SJCRH30 (cell line): ENCODE measurements around a stretch of chr9.

DNA sequence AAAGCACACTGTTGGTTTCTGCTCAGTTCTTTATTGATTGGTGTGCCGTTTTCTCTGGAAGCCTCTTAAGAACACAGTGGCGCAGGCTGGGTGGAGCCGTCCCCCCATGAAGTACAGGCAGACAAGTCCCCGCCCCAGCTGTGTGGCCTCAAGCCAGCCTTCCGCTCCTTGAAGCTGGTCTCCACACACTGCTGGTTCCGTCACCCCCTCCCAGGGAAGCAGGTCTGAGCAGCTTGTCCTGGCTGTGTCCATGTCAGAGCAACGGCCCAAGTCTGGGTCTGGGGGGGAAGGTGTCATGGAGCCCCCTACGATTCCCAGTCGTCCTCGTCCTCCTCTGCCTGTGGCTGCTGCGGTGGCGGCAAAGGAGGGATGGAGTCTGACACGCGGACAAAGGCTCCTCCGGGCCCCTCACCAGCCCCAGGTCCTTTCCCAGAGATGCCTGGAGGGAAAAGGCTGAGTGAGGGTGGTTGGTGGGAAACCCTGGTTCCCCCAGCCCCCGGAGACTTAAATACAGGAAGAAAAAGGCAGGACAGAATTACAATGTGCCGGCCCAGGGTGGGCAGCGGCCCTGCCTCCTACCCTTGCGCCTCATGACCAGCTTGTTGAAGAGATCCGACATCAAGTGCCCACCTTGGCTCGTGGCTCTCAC is 14.6 kb downstream of the WASHC1 start:
- RAMPAGE, long total RNA = no peak

GRCh38 chr9:72606-73011 is 43.4 kb upstream of the WASHC1 start:
- RAMPAGE, long total RNA = no peak

GRCh38 chr9:73012-73327 is 43.7 kb upstream of the WASHC1 start:
- RAMPAGE, long total RNA = no peak

DNA sequence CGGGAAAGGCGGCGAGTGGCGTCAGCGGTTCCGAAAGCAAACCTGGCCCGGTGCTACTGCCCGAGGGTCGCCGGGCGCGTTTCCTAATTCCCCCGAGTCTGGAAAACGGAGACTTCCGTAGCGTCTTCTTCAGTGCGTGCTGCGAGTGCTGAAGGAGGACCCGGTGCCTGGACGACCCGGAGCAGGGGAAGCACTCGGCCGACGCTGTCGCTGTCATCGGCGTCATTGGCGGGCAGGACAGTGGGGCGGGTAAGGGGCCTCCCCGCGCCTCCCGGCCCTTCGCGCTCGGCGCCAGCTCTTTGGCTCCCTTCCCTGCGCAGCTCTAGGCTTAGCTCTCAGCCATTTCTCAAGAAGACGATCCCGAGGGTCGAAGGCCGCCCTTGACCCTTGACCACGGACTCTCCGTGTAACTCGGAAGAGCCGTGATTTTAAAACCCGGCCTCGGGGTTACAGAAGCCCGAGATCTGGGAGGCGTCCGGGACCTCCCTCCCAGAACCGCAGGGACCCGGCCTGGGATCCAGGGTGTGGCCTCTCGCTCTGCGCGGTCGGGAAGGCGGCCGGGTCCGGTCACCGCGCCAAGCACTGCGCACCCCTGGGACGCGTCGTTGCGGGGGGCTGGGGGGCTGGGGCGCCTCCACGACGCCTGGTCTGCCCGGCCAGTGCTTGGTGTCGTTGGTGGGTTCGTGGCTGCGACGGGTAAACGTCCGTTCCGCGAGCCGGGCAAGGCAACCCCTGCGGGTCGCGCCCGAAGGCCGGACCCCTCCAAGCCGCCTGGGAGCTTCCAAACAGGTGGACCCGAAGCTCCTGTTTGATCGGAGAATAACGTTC is 4.0 kb downstream of the FOXD4 start:
- RAMPAGE, long total RNA = no peak

- RAMPAGE, long total RNA = no peak
Measured at GRCh38 chr9:216515-217065, 1.9 kb downstream of the DOCK8 start.

DNA sequence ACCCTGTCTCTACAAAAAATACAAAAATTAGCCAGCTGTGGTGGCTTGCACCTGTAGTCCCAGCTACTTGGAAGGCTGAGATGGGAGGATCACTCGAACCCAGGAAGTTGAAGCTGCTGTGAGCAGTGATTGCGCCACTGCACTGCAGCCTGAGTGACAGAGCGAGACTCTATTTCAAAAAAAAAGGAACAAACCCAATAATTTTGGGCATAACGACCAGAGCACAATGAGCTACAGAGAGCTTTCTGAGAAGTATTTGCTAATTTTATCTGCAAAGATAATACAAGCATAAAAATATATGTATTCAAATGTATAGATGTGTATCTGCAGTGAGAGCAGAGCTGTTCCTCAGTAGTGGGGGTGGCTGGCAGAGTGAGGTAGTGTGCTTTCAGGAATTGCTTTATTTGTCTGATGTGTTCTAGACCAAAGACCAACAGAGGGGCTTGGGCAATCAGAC is 5.1 kb downstream of the DOCK8 start:
- RAMPAGE, long total RNA = no peak

DNA sequence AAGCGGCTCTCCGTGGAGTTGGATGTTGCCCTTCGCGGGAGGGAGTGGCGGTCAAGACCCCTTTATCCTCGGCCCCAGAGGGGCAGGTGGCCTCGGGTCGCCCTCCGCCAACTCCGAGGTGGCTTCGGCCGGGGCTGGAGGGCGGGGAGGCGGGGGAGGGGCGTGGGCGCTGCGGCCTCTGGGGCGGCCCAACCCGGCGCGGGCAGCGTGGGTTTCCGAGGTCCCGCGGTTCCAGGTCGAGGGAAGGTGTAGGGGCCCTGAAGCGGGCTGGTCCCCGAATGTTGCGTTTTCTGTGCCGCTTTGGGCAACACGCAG is 664 bp downstream of the KANK1 start:
- RAMPAGE, long total RNA = no peak

- RAMPAGE, long total RNA = no peak
Measured at GRCh38 chr9:565658-565983, 61.1 kb downstream of the KANK1 start.

- RAMPAGE, long total RNA = no peak
Measured at GRCh38 chr9:653163-653362, 148.6 kb downstream of the KANK1 start.

GRCh38 chr9:692891-693950 is 148.3 kb upstream of the DMRT1 start:
- RAMPAGE, long total RNA = no peak

DNA sequence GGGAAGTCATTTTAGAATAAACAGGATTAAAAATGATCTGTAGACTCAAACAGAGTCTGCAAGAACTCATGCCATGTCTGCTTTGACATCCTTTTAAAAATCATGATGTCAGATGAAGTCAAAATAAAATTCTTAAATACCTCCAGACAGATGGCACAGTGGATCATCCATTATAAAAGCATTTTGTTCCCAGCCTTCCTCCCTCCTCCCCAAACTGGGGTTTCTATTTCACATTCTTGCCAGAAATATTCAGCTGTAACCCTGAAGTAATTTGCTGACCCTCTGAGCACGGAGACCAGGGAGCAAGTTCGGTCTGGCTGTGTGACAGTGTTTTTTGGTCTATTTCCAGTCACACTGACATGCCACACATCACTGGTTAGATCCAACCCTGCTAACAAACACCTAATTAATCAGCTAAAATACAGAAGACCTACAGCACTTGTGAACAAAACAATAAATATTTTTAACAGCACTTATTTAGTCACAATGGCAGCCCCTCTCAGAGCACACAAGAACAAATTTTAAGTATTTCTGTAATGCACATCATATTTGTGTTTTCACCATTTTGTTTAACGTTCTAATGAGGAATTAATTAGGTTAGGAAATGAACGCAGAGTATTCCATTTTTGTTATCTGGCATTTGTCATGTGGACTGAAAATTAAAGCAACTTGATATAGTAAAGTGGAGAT is 126.1 kb upstream of the DMRT1 start:
- RAMPAGE, long total RNA = no peak

DNA sequence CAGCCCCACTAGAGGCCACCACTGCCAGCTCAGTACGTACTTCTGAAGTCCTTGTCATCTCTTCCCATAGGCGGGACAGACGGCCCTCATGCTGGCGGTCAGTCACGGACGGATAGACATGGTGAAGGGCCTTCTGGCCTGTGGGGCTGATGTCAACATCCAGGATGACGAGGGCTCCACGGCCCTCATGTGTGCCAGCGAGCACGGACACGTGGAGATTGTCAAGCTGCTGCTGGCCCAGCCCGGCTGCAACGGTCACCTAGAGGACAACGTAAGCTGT is 99.4 kb upstream of the DMRT1 start:
- RAMPAGE, long total RNA = no peak

GRCh38 chr9:1939496-1939712 is 75.7 kb upstream of the SMARCA2 start:
- RAMPAGE, long total RNA = no peak

DNA sequence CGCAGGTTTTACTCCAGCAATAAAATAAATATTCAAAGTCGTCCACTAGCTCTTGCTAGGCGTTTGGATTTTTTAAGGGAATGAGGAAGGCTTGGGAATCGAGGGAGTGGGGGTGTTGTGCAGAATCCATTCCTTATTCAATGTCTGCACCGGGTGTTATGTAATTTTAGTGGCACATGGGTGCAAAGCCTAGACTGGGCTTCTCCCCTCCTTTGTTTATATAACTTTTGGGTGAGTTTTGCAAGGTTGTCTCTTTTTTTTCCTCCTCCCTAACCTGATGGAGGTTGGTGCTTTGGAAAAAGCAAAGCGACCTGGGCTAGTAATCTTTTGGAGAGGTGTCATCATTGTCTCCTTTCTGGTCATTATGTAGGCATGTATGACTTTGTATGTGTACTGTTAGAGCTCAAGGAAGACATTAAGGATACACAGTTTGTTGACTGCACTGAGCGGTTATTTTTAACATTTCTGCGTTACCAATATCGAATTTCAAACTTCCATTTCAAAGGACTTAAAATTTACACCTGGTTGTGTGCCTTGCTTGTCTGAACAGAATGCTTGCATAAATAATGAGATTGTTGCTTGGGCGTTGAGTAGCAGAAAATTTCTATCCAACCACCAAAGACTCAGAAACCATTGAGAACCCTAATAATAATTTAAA is 3.1 kb downstream of the SMARCA2 start:
- RAMPAGE, long total RNA = no peak

- RAMPAGE, long total RNA = no peak
Measured at GRCh38 chr9:2060567-2061069, 45.5 kb downstream of the SMARCA2 start.

DNA sequence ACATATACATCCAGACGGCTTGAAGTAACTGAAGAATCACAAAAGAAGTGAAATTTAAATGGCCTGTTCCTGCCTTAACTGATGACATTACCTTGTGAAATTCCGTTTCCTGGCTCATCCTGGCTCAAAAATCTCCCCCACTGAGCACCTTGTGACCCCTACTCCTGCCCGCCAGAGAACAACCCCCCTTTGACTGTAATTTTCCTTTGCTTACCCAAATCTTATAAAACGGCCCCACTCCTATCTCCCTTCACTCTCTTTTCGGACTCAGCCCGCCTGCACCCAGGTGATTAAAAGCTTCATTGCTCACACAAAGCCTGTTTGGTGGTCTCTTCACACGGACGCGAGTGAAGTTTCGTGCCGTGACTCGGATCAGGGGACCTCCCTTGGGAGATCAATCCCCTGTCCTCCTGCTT is 260.6 kb downstream of the SMARCA2 start:
- RAMPAGE, long total RNA = no peak

GRCh38 chr9:2291973-2293111 is 277.2 kb downstream of the SMARCA2 start:
- RAMPAGE, long total RNA = no peak

- RAMPAGE, long total RNA = no peak
Measured at GRCh38 chr9:2300038-2300604, 285.0 kb downstream of the SMARCA2 start.

DNA sequence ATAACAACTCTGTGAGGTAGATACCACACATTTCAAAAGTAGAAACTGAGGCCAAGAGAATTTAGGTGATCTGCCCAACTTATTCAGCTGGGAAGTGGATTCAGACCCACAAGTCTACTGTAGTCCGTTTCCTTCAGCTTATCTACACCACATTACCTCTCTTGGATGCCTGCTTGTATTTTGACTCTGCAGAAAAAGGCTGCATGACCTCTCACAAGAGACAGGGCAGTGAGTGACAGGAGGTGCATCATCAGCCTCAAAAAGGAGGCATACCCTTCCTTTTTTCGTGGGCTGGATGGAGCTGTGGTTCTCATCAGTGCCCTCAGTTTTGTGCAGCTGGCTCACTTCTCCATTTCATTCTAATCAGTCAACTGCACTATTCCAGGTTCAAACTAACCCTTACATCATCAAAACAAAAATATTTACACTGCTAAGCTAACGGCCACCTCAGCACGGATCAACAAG is 10.5 kb downstream of the KCNV2 start:
- RAMPAGE, long total RNA = no peak

- RAMPAGE, long total RNA = no peak
Measured at GRCh38 chr9:2761071-2761736, 43.9 kb downstream of the KCNV2 start.